Body of pancreas (tissue), 2 donors: ENCODE measurements around the genes DCT and DNAJC3.

- PRO-cap, result no peak
- RAMPAGE, long total RNA, 2 experiments, result no peak in any of the 2 experiments
These were observed 315.8 kb downstream of the SLITRK6 start for GRCh38 chr13:85483472-85483671.

GRCh38 chr13:85509364-85509871 is 289.8 kb downstream of the SLITRK6 start:
- PRO-cap, result no peak
- RAMPAGE, long total RNA, 2 experiments, result no peak in any of the 2 experiments

- PRO-cap, result no peak
- RAMPAGE, long total RNA, 2 experiments, result no peak in any of the 2 experiments
These were observed 913.5 kb upstream of the SLITRK5 start for GRCh38 chr13:86757642-86758117.

DNA sequence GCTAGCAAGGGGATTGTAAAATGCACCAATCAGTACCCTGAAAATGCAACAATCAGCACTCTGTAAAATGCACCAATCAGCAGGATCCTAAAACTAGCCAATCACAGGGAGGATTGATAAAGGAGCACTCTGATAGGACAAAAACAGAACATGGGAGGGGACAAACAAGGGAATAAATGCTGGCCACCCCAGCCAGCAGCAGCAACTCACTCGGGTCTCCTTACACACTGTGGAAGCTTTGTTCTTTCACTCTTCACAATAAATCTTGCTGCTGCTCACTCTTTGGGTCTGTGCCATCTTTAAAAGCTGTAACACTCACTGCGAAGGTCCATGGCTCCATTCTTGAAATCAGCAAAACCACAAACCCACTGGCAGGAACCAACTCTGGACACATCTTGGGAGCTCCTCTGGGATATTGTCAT is 337.4 kb upstream of the SLITRK5 start:
- PRO-cap, result no peak
- RAMPAGE, long total RNA, 2 experiments, result no peak in any of the 2 experiments

GRCh38 chr13:89363045-89363566 is 1691.9 kb downstream of the SLITRK5 start:
- PRO-cap, result no peak
- RAMPAGE, long total RNA, 2 experiments, result no peak in any of the 2 experiments

GRCh38 chr13:91348344-91349236 is 49.8 kb upstream of the GPC5 start:
- PRO-cap, result bidirectional peak, plus-strand start at chr13:91348438, minus-strand start at chr13:91348157; bidirectional peak, plus-strand start at chr13:91348683, minus-strand start at chr13:91348588; bidirectional peak, plus-strand start at chr13:91348807, minus-strand start at chr13:91348778; bidirectional peak, plus-strand start at chr13:91349123, minus-strand start at chr13:91348912
- RAMPAGE, long total RNA, 2 experiments, result start-site peak on the plus strand in 1 of 2 experiments, at chr13:91349118-91349147 at its widest, 7 reads per replicate

- PRO-cap, result no peak
- RAMPAGE, long total RNA, 2 experiments, result no peak in any of the 2 experiments
These were observed 44.8 kb upstream of the GPC5 start for GRCh38 chr13:91353517-91354085.

GRCh38 chr13:93233888-93234673 is 7.5 kb downstream of the GPC6 start:
- PRO-cap, result no peak
- RAMPAGE, long total RNA, 2 experiments, result no peak in any of the 2 experiments

DNA sequence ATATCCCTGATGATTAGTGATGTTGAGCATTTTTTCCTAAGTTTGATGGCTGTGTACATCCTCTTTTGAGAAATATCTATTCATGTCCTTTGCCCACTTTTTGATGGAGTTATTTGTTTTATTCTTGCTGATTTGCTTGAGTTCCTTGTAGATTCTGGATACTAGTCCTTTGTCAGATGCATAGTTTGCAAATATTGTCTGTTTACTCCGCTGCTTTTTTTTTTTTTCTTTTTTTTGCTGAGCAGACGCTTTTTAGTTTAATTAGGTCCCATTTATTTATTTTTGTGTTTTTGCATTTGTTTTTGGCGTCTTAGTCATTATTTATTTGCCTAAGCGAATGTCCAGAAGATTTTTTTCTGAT is 114.9 kb downstream of the GPC6 start:
- PRO-cap, result unidirectional peak, minus-strand start at position 223 of the sequence
- RAMPAGE, long total RNA, 2 experiments, result no peak in any of the 2 experiments

- PRO-cap, result no peak
- RAMPAGE, long total RNA, 2 experiments, result no peak in any of the 2 experiments
These were observed at the start of gene DCT for GRCh38 chr13:94479345-94479904. DCT (minus strand) TSS chr13:94479682.

DNA sequence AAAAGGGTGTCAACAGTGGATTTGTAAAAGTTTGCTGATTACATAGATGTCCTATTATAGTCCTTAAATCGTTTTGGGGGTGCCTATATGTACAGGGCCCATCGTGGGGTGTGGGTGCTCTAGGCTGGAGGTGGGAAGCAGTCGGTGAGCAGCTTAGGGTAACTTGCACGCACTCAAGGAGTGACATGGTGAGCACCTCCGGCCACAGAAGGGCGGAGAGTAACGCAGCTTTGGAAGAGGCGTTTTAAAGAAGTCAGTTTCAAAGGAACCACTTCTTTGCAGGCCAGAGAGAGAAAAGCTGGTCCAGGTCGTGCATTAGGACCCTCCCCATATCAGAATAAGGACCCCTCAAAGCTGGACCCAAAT is 363 bp downstream of the TGDS start:
- PRO-cap, result no peak
- RAMPAGE, long total RNA, 2 experiments, result no peak in any of the 2 experiments

DNA sequence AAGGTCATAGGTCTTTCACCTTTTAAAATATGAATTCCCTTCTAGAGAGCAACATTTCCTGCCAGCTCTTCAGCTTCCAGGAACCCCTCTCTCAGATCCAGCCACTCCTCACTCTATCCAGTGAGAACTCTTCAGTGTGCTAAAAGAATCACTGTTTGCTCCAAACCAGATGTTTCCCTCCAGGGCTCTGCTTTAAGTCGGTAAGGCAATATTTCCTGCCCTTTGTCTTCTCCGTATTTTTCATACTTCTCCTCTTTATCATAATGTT is 39.6 kb downstream of the GPR180 start:
- PRO-cap, result no peak
- RAMPAGE, long total RNA, 2 experiments, result no peak in any of the 2 experiments

- PRO-cap, result no peak
- RAMPAGE, long total RNA, 2 experiments, result no peak in any of the 2 experiments
These were observed 1.2 kb downstream of the SOX21 start for GRCh38 chr13:94710856-94711839.

GRCh38 chr13:94713567-94713806 is 1.1 kb upstream of the SOX21 start:
- PRO-cap, result no peak
- RAMPAGE, long total RNA, 2 experiments, result no peak in any of the 2 experiments

GRCh38 chr13:95180460-95181076 is 120.7 kb downstream of the ABCC4 start:
- PRO-cap, result no peak
- RAMPAGE, long total RNA, 2 experiments, result no peak in any of the 2 experiments

DNA sequence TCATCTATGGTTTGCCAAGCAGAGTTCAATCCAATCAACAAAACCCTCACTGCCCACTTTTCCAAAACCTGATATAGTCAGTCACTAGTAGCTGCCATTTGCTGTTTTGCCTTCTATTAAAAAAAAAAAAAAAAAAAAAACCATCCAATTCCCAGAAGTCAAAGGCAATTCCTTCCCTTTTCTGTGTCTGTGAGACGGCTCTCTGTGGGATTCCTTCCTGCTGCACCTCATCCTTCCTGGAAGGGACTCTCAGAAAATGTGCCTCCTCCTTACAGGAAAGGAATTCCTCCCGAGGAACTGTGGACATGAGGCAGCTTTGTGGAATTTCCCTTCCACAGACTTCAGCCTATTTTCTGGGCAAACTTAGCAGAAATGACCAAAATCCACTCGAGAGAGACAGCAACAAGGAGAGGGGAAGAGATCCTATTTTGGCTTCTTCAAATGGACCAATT is 20.8 kb downstream of the ABCC4 start:
- PRO-cap, result no peak
- RAMPAGE, long total RNA, 2 experiments, result no peak in any of the 2 experiments

GRCh38 chr13:95298549-95299172 is 2.6 kb downstream of the ABCC4 start:
- PRO-cap, result no peak
- RAMPAGE, long total RNA, 2 experiments, result no peak in any of the 2 experiments

DNA sequence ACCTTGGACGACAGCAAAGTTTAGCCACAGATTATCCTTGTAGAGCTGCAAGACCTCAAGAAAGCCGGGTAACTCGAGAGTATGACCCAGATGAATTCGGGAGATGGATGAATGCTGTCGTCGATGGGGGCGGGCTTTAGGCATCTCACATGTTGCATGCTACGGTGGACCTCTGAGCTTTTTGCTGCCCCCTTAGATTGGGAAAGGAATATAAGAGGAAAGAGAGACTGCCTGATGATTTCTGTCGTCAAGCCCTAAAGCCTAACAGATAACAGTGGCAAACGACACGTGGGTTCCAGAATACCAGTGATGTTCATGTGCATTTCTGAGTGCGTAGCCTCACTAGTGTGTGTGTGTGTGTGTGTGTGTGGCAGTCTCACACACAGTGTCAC is 743 bp upstream of the ABCC4 start:
- PRO-cap, result no peak
- RAMPAGE, long total RNA, 2 experiments, result no peak in any of the 2 experiments

- PRO-cap, result no peak
- RAMPAGE, long total RNA, 2 experiments, result no peak in any of the 2 experiments
These were observed 102.6 kb upstream of the ABCC4 start for GRCh38 chr13:95403367-95404700.

- PRO-cap, result bidirectional peak, plus-strand start at chr13:95677148, minus-strand start at chr13:95676879; bidirectional peak, plus-strand start at chr13:95677329, minus-strand start at chr13:95677360; bidirectional peak, plus-strand start at chr13:95677623, minus-strand start at chr13:95677557
- RAMPAGE, long total RNA, 2 experiments, result start-site peak on the plus strand in 2 of 2 experiments, at chr13:95677112-95677186 at its widest, 899 to 1,312 reads per replicate
These were observed at the start of gene DNAJC3 for GRCh38 chr13:95677080-95677775. DNAJC3 (plus strand) TSS chr13:95677139.